Skin of body (tissue), 2 donors: ENCODE measurements around a stretch of chr1.

GRCh38 chr1:230231424-230232261 lies 164.6 kb downstream of the GALNT2 start:
- RAMPAGE, long total RNA = no peak

DNA sequence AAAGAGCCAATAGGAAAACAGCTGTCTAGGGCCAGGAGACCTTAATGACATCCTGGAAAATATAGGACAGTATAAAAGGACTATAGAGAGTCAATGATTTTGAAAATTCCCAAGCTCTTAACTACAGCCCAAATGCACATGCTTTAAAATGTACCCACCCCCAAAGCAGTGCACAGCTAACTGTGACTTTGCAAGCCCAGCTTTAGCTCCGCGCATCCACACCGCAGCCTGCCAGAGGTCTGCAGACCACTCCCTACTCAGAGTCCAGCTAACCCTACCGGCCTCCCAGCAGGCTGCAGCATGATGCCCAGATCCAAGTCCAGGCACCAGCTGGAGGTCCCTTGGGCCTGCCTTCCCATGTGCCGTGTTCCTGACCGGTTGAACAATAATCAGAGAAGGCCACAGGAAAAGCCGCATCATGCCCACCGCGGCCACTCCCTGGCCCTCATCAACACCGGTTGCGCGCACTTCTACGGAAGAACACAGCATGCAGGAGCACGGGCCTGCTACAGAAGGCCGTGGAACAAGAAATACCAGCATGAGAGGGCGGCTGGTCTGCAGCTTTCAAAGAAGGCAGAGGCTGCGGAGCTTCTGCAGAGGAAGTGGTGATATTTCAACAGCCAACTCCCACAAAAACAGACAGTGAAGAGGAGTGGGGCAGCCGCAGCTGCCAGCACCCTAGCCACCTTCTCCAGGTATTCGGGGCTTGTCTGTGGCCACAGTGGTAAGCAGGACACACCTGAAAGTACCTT lies 1.7 kb downstream of the PGBD5 start:
- RAMPAGE, long total RNA = no peak

- RAMPAGE, long total RNA = no peak
Measured at GRCh38 chr1:230752134-230752937, 5.1 kb downstream of the CAPN9 start.

DNA sequence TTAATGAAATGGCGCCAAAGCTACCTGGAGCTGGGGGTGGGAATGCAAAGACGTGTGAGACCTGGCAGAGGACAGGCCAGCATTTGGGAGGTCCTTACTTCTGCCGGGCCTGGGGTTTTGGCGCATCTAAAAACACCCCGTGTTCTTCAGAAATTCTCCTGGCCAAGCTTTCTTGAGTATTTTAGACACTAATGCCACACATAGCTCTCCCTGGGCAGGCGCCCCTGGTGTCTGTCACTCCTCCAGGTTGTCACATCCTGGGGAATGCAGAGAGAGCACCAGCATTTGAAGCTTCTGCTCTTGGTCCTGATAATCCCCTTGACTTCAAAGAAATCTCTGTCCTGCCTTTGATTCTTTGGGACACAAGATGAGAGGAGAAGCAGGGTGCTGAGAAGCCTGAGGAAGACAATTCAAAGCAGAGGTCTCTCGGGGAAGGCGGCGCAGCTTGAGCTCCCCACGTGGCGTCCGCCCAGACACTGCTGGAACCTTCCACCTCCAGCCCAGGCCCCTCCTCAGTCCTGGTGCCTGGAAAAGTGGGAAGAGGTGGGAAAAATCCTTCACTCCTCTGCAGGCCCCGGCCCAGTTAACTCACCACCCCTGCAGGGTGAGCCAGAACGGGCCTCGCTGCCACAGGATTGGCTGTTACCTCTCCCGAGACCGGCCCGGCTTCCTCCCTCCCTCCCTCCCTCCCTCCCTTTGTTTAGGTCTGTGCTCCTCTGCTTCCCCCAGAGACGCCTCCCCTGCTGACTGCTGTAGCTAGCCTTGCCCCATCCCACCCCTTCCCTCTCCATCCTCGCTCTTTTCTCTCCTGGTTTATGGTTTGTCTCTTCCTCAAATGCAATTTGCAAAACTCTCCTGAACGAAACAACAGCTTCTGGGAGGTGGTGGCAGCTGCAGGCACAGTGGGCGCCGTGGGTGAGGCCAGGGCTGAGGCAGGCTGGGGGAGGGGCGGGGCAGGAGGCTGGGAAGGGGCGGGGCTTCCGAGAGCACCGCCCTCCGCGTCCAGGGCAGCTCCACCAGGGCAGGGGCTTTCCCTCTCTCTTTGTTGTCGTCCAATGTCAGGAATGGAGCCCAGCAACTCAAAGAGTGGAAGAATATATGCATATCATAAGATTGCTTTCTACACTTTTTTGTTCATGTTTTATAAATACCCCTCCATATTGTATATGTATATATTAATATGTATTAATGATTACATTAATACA lies 6.4 kb downstream of the CAPN9 start:
- RAMPAGE, long total RNA = no peak

- RAMPAGE, long total RNA = no peak
Measured at GRCh38 chr1:230824841-230825305, 43.4 kb downstream of the C1orf198 start.

DNA sequence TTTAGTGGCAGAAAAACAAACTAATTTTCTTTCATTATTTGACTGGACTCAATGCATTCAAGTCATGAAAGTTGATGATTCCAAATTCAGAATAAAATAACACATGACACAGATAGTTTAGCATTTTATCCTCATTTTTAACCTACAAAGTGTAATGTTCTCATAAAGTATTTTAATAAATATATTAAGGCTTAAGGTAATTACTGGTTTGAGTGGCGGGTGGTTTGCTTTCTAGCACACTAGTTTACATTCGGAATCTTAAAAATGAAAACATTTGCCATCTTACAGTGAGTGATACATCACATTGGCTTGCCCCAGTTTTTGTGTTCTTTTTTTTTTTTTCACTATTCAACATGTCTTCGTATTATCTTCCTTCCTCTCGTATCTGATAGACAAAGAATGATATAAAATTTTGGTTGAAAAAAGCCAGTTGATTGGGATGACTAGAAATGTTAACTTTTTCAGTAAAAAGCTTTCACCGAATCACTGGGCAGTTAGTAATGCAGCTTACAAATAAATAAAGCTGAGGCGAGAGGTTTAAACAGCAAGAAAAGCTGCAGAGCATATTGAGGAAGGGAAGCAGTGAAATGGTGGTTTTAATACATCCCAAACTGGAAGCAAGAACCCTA lies 21.1 kb downstream of the FAM89A start:
- RAMPAGE, long total RNA = no peak

DNA sequence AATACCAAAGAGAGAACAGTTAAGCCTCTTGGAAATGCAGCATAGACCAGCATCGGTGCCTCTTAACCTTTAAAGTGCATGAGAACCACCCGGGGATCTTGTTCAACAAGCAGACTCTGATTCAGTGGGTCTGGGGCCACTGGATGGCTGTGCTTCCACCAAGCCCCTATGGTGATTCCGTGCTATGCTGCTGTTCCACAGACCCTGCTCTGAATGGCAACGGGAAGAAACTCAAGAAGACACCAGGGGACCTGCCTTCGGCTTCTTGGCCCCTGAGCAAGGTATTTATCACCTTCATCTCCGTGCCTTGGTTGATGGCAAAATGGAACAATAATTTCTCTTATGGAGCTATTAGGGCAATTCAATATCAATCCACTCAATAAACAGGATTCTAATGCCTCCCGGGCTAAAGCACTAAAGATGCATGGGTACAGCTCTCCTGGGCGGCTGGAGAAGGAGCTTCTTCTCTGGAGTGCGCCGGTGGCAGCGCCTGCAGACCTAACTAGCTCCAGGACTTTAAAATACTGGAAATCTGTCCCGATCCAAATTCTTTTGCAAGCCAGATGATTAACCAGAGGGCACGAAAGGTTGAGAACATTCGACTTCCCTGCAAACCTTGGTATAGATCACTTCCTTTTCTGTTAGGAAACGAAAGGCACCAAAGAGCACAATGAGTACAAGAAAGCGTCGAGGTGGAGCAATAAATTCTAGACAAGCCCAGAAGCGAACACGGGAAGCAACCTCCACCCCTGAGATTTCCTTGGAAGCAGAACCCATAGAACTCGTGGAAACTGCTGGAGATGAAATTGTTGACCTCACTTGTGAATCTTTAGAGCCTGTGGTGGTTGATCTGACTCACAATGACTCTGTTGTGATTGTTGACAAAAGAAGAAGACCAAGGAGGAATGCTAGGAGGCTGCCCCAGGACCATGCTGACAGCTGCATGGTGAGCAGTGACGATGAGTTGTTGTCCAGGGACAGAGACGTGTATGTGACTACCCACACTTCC lies 18.8 kb downstream of the FAM89A start:
- RAMPAGE, long total RNA = no peak

DNA sequence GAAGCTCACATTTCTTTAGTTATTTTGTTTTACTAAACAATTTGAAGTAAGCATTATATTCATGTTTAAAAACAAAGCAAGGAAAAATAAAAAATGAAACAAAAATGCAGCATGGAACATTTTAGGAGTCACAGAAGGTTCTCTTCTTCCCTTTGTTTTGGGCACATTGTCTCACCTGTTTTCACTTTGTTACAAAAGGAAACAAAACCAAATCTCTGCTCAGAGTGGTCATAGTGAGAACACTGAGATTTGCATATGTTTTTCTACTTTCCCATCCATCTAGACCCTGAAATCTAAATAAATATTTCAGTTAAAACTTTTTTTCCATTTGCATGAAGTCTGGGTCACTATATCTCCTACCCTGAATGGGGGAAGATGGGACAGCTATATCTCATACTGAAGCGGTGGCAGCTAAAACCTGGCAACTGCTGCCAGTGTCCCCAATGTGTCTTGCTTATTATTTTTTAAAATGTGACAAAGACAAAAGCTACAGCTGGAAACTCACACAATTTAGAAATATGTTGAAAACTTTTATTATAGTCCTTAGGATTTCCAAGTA lies 3.5 kb downstream of the EXOC8 start:
- RAMPAGE, long total RNA = no peak

DNA sequence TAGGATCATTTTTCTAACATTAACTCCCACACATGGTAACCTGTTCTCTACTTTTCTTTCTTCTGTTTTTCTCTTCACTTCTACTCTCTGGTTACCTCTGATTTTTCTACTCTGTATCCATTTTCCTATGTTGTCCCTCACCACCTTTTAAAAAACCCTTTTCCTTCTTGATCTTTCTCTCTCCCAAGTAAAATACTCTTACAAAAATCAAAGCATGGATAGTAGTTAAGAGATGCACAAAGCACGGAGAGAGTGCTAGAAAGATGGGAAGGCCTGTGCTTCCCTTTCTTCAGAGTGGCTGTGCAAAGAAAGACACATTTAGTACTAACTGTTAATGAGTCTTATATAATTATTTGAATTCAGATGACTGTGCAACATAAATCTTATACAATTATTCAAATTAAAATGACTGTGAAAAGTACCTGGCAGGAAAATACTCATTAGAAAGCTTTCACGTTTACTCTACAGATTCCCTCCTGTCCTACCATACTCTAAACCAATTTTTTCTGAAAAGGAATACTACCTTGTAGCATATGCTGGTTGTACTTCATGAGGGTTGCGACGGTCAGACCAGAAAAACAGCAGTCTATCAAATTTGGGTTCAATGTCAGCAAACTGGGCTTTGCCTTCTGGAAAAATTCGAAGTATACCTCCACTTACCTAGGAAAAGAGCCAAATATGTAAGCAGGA lies 32.1 kb downstream of the SPRTN start:
- RAMPAGE, long total RNA = no peak

GRCh38 chr1:231814243-231814809 lies 187.7 kb downstream of the DISC1 start:
- RAMPAGE, long total RNA = no peak

GRCh38 chr1:231919439-231919638 lies 292.7 kb downstream of the DISC1 start:
- RAMPAGE, long total RNA = no peak

DNA sequence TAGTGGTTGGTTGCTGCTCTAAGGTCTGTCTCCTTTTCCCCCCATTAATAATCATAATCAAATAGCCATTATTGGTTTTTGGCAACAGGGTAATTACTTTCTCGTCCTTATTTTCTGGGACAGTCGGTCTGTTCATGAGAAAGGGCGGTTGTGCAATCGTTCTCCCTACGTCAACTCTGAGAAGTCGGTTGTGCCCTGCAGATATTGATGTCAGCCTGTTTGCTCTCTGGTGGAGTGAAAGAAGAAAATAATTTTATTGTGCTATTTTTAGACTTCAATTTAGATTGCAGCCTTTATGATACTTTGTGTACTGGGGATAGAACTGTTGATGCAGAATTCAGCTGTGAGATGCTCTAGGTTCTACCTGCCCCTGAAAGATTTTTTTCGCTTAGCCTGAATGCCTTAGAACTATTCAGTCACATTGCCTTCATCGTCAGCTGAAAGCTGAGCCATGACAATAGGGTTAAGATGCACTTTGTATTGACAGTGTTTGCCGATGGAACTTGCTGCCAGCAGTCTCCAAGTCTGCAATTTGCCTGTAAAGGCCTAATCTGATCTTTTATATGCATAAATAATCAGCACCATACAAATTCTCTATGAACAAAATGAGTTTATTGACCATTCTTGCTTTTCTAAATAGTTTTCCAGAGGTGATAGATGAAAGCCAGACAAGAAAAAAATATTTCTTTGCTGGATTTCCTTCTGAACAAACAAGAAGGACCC lies 360.5 kb downstream of the DISC1 start:
- RAMPAGE, long total RNA = no peak

DNA sequence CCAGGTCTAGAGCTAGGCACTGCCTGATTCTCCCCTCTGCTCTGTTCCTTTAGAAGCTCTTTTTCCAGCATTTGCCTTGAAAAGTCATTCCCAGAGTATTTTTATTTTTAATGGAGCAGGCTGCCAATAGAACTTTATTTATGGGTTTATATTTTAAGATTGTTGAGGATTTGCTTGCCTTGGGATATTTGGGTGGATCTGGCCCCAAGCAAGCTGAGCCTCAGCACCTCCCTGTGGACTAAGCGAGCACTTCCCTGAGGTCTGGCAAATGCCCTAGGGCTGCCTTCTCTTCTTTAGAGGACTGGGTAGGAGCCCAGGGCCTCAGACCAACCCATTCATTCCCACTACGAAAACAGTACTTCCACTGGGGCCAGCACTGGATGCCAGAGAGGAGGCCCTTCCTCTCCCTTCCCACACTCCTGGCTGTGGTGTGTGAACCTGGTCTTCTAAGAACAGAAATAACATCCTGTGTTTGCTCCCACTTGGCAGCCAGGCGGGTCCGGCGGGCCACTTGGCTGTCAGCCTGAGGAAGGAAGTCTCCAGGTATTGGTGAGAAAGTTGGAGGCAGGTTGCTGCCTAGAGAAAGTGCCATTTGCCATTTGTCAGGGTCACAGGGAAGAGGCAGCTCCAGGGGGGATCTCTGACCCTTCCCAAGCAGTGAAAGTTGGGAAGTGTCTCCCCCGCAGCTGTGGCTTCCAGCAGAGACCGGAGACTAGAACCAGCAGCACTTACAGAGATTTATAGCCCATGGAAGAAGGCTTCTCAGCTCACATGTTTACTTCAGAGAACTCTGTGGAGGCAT lies 323.6 kb downstream of the SIPA1L2 start:
- RAMPAGE, long total RNA = no peak

GRCh38 chr1:232415421-232415847 lies 214.5 kb downstream of the SIPA1L2 start:
- RAMPAGE, long total RNA = no peak

GRCh38 chr1:232513826-232514449 lies 116.0 kb downstream of the SIPA1L2 start:
- RAMPAGE, long total RNA = no peak

- RAMPAGE, long total RNA = no peak
Measured at GRCh38 chr1:232518284-232519090, 111.4 kb downstream of the SIPA1L2 start.

GRCh38 chr1:232578411-232579250 lies 51.3 kb downstream of the SIPA1L2 start:
- RAMPAGE, long total RNA = no peak

DNA sequence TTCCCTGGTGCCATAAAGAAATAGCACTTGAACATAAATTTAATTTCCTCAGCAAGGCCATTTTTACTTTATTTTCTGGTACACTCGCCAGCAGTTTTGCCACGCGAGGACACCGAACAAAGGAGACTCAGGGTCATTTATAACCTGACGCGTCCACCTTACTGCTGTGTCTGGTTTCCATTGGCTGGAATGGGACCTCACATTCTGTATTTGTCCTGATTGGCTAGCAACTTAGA lies 59.8 kb upstream of the MAP10 start:
- RAMPAGE, long total RNA = no peak

GRCh38 chr1:232764940-232765402 lies 40.2 kb upstream of the MAP10 start:
- RAMPAGE, long total RNA = no peak

GRCh38 chr1:233081693-233082146 lies 131.3 kb downstream of the NTPCR start:
- RAMPAGE, long total RNA = no peak